Breast epithelium (tissue), 2 donors: ENCODE measurements around a stretch of chr1.

DNA sequence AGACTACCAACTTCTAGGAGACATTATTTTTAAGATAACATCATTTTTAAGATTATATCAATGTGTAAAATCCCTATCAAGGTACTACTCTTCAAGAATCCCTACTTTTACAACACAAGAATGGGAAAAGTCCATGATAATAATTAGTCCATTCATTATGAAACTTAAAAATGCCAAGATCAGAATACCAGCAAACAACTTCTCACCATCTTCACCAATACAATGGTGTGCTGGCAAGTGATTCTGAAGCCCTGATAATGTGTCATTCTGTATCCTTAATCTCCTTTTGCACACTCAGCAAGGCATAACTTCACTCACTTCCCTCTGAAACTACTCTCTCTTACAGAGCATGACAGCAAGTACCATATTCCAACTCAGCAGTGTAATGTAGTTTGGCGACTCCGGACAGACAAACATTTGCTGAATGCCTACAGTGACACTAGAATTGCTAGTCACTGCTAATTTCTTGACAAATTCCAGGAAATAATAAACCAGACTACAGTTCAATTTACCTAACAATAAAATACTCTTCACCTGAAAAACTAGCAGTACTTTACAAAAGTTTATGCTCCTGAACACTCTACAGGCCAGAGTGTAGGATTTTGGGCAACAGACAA is 1.6 kb downstream of the PTP4A2 start:
- PRO-cap = no peak
- RAMPAGE, long total RNA, 2 experiments = no peak in any of the 2 experiments

- PRO-cap = bidirectional peak, plus-strand start at chr1:31938009, minus-strand start at chr1:31937775
- RAMPAGE, long total RNA, 2 experiments = no peak in any of the 2 experiments
Observed at GRCh38 chr1:31937123-31937989, 812 bp downstream of the PTP4A2 start.

DNA sequence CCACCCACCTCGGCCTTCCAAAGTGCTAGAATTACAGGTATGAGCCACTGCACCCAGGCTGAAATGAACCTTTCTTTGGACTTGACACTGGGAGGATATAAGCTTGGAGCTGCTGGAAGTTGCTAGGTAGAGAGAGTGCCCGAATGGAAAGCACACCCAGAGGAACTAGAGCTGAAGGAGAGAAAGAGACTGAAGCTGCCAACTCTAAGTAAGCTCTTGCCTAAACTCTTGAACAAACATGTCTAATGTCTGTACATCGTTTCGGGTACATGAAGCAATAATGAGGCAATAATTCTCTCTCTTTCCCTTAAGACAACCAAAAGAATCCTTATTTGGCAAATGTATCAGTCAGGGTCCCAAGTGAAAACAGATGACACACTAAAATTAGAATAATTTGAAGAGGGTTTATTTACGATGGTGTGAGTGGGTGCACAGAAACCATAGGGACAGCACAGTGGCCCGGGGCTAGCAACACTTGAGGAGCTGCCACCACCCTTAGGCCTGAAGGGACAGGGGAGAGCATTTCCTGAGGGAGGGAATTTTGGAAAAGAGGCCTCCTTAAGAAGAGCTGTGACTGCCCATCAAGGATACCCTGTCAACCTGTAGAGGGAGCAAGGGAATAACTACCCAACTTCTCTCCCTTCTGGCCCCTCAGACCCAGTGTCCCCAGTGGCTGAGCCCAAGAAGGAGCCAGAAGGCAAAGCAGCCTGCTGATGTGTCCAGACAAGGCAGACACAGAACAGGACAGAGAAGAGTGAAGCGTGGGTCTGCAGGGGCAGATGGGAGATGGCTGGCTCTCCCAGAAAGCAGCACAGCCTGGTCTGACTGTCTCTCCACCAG is 36.1 kb upstream of the KHDRBS1 start:
- PRO-cap = no peak
- RAMPAGE, long total RNA, 2 experiments = no peak in any of the 2 experiments

- PRO-cap = no peak
- RAMPAGE, long total RNA, 2 experiments = no peak in any of the 2 experiments
Observed at GRCh38 chr1:32003616-32003815, 10.2 kb upstream of the KHDRBS1 start.

- PRO-cap = no peak
- RAMPAGE, long total RNA, 2 experiments = no peak in any of the 2 experiments
Observed at GRCh38 chr1:32032681-32034027, 19.5 kb downstream of the KHDRBS1 start.

DNA sequence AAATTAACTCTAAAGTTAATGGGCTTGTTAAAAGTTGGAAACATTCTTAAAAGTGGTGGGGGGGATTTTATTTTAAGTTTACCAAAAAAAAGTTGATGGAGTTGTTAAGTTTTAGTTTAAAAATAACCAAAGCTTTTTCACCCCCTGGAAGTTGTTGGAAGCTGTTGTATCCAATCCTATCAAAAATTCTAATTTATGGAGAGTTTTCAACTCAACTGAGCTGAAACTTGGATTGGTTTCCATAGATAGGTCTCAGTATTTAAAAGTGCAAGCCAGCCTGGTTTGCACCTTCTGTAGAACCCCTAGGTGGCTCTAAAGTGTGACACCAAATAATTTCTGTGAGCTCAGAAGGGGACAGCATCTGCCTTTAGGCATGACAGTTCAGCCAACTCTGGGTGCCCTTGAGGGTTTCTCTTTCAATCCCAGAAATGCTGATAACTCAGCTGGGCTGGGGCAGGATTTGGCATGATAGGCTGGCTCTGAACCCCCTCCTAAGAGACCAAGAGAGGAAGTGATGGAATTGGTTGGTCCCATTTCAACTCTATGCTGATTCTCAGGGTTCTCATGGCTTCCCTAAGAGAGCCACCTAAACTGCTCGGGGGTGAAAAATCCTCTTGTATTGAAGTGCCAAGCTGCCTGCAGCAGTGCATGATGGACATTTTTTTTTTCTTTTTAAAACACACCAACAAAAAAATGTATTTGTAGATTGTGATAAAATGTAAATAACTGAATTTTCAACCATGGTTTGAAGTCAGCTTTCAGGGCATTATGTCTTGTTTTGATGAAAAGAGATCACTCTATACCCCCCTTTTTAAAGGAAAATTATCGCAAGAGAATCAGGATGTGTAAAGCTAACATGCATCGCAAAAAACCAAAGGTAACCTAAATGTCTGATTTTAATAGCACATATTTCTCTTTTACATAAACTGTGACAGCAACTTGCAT is 28.5 kb upstream of the TMEM39B start:
- PRO-cap = no peak
- RAMPAGE, long total RNA, 2 experiments = no peak in any of the 2 experiments

GRCh38 chr1:32195583-32196877 is 4.4 kb upstream of the CCDC28B start:
- PRO-cap = no peak
- RAMPAGE, long total RNA, 2 experiments = no peak in any of the 2 experiments

DNA sequence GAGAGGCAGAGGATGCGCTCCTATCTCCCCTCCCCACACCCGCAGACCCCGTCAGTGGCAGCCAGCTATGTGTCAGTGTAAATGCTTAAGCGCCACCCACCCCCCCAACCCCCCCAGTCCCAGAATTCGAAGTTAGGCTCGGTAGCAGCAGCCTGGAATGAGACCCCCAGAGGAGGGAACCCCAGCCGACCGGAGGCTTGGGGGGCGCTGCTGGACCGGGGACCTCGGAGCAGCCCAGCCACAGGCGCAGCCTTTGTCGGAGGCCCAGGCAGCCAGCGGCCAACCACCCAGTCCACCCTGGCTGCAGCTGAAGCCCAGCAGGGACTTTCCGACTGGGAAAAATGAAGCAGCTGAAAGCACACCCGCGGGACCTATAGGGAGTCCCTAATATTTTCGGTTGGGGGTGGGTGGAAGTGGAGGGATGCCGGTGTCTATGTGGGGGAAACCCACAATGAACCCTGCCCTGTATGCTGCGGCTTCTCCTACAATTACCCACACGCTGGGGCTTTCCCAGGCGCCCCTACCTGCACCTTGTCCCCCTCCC is 606 bp downstream of the CCDC28B start:
- PRO-cap = no peak
- RAMPAGE, long total RNA, 2 experiments = no peak in any of the 2 experiments

DNA sequence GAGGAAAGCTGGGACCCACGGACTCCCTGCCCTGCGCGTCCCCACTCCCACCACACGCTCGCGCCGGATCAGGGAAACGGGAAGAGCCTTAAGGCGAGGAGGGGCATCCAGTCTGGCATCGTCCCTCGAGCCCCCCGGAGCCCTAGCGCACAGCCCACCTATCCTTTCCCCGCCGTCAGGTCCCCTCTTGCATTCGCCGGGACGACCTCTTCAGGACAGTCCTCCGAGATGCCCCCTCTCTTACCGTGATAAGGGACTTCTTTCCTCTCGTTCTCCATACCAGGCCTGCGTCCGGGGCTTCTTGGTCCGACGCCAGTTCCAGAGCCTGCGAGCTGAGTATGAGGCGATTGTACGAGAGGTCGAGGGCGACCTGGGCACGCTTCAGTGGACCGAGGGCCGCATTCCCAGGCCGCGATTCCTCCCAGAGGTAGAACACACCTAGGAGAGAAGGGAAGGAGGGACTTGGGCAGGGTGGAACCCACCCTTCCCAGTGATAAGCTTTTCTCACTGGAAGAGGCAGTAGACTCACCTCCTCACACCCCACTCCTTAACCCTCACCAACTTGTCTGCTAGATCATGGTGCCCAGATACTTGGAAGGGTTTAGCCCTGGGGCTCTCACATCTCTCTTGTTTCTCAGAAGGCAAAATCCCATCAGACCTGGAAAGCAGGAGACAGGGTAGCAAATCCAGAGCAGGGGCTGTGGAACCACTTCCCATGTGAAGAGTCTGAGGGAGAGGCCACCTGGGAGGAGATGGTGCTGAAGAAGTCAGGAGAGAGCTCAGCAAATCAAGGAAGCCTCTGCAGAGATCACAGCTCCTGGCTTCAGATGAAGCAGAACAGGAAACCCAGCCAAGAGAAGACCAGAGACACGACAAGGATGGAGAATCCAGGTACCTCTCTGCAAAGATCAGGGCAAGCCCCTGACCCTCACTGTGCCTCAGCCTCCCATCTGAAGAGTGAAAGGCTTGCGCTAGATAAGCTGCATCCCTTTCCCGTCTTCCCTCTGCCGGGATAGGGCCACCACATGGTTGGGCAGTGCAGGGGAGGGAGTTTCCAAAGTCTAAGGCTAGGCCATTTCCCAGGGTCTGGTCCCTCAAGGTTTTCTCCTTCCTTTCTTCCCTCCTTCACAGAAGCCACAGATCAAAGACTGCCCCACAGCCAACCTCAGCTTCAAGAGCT is 790 bp downstream of the IQCC start:
- PRO-cap = no peak
- RAMPAGE, long total RNA, 2 experiments = no peak in any of the 2 experiments

- PRO-cap = no peak
- RAMPAGE, long total RNA, 2 experiments = no peak in any of the 2 experiments
Observed at GRCh38 chr1:32239723-32240051, 7.3 kb upstream of the FAM167B start.

- PRO-cap = no peak
- RAMPAGE, long total RNA, 2 experiments = no peak in any of the 2 experiments
Observed at GRCh38 chr1:32254956-32256033, 4.2 kb downstream of the LCK start.

DNA sequence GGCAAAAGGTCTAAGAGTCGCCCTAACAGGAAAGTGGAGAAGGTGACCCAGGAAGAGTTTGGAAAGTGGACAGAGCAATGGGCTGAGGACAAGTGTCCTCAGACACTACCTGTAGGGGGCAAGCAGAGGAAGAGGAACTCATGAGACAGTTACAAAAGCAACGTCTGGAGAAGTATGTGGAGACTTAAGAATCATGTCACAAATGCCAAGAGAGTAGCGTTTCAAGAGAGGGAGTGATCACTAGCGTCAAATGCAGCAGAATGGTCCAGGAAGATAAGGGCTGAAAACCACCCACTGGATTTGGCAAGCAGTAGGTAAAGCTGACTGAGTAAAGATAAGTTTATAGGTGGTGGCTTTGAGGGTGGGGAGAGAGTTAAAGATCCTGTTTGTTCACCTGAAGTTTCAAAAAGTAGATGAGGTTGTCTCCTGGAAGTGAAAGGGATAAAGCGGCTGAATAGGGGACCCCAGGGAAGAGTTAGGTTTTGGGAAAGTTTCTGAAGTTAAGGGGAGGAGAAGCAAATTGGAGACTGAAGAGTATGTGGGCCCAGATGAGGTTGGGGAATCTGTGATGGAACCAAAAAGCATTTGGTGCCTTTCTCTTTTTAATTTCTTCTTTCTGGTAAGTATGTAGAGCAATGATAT is 3.2 kb downstream of the BSDC1 start:
- PRO-cap = no peak
- RAMPAGE, long total RNA, 2 experiments = no peak in any of the 2 experiments

DNA sequence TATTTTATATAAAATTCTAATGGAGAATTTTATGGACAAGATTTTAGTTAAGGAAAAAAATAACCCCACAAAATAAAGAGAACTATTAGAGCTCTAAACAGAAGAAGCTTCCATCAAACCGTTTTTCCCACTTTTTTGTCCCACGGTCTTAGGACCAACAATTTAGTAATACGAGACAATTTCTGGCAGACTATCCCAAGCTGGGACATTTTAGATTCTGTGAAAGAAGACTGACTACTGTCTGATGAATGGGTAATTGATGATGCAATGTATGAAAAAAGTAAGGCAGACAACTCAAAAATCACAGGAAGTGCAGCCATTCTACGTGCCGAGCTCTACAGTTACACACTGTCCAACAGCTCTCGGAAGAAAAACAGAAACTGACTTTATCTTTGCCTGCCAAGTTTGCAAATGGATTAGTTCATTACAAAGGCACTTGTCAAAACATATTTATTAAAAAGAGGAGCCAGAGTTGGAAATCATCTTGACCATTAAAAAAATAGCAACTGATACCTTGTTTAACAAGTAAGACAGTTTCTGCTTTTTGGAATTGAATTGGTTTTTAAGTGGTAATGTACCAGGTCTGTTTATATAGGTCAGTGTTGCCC is 31.2 kb downstream of the ZBTB8B start:
- PRO-cap = unidirectional peak, plus-strand start at position 319 of the sequence
- RAMPAGE, long total RNA, 2 experiments = no peak in any of the 2 experiments

DNA sequence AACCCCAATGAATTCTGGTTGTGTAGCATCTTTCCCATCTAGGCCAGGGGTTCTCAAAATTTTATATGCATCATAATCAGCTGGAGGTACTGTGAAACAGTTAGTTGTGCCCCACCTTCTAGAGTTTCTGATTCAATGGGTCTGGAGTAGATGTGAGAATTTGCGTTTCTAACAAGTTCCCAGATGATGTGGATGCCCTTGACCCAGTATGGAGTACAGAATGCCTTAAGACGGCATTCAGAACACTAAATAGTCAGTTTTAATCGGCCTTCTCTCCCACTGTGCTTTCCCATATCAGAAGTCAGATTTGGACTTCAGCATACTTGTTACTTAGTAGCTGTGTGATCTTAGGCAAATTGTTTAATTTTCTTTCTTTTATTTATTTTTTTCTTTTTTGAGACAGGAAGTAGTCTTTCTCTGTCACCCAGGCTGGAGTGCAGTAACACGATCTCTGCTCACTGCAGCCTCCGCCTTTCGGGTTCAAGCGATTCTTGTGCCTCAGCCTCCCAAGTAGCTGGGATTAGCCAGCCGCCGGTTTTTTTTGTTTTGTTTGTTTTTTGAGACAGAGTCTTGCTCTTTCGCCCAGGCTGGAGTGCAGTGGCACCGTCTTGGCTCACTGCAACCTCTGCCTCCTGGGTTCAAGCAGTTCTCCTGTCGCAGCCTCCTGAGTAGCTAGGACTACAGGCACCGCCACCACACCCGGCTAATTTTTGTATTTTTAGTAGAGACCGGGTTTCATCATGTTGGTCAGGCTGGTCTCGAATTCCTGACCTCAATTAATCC is 5.0 kb downstream of the RBBP4 start:
- PRO-cap = no peak
- RAMPAGE, long total RNA, 2 experiments = no peak in any of the 2 experiments

GRCh38 chr1:32755207-32755664 is 13.6 kb downstream of the KIAA1522 start:
- PRO-cap = no peak
- RAMPAGE, long total RNA, 2 experiments = no peak in any of the 2 experiments

DNA sequence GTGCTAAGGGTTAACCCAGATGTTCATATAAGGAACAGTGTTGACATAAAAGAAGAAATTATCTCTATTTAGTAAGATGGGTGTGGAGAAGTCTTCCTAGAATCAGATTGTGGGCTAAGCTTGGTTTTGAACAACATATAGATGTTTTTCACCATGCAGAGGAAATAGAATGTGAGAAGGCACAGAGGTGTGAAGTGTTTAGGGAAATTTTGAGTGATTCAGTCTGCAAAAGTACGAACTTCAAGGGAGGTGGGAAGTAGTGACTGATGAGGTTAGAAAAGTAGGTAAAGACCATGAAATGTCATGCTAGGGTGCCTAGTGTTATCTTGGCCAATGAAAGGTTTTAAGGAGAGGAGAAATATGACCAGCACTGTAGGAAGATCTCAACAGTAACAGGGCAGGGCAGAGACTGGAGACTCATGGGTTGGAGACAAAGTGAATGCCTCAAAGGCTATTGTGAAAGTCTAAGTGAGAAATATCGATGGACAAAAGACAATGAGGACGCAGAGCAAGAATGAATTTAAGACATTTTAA is 18.1 kb downstream of the YARS1 start:
- PRO-cap = no peak
- RAMPAGE, long total RNA, 2 experiments = no peak in any of the 2 experiments

DNA sequence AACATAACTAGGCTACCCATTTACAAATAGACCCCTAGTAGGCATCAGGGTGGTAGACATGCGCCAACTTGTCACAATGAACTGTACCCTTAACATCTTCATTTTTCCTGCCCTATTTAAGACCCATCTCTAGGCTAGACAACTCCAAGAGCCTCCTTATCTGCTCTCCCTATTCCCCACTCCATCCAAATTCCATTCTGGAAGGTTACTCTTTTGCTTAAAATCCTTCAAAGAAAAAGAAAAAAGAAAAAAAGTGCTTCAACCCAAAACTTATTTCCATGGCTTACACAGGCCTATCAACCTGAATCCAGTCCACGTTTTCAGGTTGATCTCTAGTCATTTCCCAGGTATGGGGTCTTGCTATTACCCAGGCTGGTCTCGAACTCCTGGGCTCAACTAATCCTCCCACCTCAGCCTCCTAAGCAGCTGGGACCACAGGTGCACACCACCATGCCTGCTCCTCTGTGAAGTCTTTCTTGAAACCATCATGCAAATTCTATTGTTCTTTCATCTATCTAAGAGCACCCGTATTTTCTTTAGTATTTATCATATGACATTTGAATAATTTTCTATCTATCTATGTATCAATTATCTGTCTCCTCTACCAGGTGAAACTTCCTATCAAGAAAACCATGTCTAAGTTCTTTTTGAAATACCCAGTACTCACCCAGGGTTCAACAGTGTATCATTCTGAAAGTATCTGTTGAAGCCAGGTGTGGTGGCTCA is 7.6 kb downstream of the RNF19B start:
- PRO-cap = no peak
- RAMPAGE, long total RNA, 2 experiments = no peak in any of the 2 experiments

GRCh38 chr1:32972696-32973511 is 8.3 kb upstream of the RNF19B start:
- PRO-cap = no peak
- RAMPAGE, long total RNA, 2 experiments = no peak in any of the 2 experiments

- PRO-cap = no peak
- RAMPAGE, long total RNA, 2 experiments = no peak in any of the 2 experiments
Observed at GRCh38 chr1:33156812-33157130, 25.1 kb downstream of the TRIM62 start.

GRCh38 chr1:33175743-33177187 is 5.6 kb downstream of the TRIM62 start:
- PRO-cap = no peak
- RAMPAGE, long total RNA, 2 experiments = no peak in any of the 2 experiments